Vein endothelial cell (primary cell): ENCODE results near the genes ERLIN1 and SEMA4G.

- CAGE, long polyA plus RNA = no peak
Measured at GRCh38 chr10:97796563-97797093, 24.8 kb upstream of the SFRP5 start.

DNA sequence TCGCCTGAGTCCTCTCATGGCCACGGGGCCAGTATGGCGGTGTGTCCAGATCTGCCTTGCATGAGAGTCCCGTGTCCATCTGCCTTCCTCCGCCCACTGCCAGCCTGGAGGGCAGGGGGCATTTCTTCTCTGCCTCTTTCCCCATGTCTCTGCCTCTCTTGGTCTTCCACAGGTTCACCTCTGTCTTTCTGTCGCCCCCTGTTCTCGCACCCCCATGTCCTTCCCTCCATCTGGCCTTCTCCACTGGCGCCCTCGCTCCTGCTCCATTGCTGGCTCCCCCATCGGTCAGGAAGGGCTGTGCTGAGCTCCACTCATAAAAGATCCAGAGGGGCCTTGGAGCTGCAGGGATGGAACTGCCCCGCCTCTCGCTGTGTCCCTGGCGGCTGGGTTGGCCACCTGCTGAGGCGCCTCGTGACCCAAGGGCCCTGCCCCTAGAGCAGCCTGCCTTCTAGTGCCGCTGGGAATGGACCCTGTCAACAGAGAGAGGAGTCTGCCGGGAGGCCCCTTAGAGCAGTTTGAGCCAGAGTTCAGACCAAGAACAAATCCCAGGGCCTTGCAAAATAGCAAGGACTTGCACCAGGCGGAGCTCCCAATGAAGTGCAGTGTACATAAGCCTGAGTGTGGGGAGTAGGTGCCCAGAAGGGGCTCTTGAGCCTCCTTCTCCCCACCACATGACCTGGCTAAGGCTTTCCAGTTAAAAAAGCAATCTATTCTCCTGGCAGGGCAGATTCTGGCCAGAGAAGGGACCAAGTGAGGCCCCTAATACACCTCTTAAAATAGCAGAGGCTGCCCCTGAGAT lies 42.0 kb downstream of the GOLGA7B start:
- CAGE, long polyA plus RNA = no peak

DNA sequence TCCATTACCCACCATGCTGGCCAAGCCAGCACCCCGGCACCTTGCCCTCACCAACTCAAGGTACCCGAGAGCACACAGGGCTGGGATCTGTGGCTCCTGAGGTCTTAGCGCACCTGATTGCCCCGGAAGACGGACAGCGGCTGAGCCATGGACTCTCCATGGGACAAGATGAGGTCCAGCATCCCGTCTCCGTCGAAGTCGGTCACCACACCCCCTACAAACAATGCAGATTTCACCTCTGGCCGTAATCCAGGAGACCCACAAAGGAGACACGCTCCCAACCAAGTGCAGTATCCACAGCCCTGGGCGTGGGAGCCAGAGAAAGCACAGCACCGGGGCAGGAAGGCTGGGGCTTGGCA lies 46.1 kb downstream of the GOLGA7B start:
- CAGE, long polyA plus RNA = start-site peak on the minus strand centred at position 182 of the sequence, 46 bp wide, 27 and 12 reads in 2 replicates

GRCh38 chr10:98235328-98235557 lies 32.8 kb downstream of the LOXL4 start:
- CAGE, long polyA plus RNA = no peak

- CAGE, long polyA plus RNA = no peak
Measured at GRCh38 chr10:98243805-98244466, 24.1 kb downstream of the LOXL4 start.

DNA sequence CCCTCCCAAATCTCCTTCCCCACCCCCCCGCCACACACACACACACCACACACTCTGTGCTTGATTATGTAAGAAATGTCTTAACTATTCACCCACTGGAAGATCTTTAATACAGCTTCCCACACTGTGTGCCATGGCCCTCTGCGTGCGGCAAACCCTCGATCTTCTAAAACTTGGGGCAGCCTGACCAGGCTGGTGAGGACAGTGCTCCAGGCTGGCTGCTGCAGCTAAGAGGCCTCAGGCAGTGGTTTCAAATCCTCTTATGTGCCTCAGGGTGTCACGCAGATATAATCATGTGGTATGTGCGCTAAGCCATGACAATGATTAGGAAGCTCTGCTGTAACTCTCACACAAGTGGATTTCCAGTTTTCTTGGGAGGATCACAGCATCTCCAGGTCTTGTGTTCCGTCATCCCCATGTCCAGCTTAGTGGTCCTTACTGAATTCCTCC lies 2.5 kb downstream of the HPS1 start:
- CAGE, long polyA plus RNA = no peak

- CAGE, long polyA plus RNA = no peak
Measured at GRCh38 chr10:98457753-98458235, 11.1 kb upstream of the HPS1 start.

GRCh38 chr10:99426665-99427181 lies 3.7 kb downstream of the GOT1 start:
- CAGE, long polyA plus RNA = no peak

DNA sequence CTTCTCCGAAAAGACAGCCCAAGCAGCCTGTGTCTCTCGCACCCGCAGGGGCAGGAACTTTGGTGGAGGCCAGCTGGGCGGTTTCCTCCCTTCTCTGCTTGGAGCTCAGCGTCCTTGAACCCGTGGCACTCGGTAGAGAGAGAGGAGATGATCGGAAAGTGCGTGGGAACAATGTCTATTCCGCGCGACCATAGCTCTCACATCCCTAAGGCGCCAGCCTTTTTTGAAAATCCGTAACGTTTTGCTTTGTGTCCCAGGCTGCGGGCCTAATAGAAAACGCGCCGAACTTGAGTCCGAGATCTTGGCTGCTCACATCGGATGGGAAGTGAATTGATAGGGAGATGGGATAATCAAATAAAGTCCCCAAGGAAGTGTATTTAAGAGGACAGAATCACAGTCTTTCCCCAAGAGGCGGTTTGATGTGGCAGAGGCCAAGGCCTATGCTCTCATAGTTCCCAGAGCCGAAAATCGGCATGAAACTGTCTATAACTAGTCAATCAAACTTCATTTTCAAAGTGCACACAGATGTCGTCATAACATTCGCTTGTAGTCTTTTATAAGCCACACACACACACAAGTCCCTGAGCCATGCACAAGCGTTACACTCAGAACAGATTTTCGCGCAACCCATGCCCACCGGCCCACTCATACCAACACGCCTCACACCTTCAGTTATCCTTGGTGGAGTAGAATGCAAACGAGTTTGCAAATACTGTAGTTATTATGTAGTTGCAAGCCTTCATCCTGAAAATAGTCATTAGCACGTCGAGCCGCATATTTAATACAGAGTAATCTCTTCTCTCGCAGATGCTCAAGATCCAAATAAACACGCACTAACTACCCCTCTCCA lies 1.4 kb downstream of the NKX2-3 start:
- CAGE, long polyA plus RNA = no peak

DNA sequence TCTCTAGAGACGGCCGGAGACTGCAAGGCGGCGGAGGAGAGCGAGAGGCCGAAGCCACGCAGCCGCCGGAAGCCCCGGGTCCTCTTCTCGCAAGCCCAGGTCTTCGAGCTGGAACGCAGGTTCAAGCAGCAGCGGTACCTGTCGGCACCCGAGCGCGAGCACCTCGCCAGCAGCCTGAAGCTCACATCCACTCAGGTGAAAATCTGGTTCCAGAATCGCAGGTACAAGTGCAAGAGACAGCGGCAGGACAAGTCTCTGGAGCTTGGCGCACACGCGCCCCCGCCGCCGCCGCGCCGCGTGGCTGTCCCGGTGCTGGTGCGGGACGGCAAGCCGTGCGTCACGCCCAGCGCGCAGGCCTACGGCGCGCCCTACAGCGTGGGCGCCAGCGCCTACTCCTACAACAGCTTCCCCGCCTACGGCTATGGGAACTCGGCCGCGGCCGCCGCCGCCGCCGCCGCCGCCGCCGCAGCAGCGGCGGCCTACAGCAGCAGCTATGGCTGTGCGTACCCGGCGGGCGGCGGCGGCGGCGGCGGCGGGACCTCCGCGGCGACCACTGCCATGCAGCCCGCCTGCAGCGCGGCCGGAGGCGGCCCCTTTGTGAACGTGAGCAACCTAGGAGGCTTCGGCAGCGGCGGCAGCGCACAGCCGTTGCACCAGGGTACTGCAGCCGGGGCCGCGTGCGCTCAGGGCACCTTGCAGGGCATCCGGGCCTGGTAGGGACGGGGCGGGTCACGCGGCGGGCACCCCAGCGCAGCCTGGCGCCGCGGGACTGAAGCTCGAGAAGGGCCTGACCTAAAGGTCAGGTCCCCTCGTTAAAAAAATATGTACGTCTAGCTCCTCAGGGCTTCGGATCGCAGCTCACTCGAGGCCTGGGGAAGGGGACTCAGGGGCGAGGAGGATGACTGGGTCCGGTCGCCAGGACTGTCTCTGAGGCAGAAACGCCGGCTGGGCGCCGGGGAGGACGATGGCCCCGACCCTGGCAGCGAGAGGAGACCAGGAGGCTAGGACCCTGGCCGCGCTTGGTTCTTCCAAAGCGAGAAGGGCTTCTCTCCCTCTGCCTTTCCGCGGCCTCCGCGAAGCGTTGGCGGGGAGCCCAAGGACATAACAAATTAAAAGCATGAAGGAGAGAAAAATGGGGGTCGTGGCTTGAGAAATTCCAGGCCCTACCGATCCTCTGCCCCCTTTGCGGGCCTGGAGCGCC lies 2.7 kb downstream of the NKX2-3 start:
- CAGE, long polyA plus RNA = no peak

GRCh38 chr10:99620640-99621179 lies 471 bp upstream of the SLC25A28 start:
- CAGE, long polyA plus RNA = no peak

DNA sequence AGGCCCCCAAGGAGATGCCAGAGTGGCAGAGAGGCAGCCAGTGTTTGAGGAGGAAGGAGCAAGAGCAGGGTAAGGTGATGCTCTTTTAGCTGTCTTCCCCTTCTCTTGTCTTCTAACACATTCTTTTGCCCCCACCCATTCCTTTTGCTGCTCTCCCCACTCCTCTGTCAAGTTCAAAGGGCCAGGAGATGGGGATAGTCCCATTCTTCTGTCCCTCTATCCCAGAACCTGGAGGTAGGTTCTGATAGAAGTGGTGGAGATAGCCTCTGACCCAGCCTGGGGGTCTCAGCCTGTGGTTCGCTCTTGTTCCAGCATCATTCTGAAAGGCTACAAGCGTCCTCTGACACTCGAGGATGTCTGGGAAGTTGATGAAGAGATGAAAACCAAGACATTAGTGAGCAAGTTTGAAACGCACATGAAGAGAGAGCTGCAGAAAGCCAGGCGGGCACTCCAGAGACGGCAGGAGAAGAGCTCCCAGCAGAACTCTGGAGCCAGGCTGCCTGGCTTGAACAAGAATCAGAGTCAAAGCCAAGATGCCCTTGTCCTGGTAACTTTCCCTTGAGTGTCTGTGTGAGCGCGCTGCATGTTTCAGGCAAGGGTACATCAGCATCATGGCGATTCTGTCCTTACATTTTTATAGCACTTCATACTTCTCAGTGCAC lies 14.5 kb downstream of the ABCC2 start:
- CAGE, long polyA plus RNA = no peak

DNA sequence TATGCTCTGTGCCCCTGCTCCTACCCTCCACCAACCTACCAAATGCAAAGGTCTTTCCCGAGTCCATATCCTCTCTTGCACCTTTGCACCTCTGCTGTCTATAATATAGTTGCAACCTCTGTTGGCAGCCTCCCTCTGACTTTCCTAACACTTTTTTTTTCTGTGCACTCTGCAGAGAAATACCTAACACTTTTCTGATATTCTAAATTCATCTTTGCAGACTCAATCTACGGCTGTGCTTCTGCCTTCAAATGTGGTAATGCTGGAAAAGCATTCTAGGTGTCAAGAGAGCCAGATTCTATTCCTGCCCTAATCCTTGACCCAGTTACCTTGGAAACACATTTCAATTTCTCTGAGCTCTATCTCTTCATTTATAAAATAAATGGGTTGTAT lies 84.8 kb downstream of the DNMBP start:
- CAGE, long polyA plus RNA = no peak

DNA sequence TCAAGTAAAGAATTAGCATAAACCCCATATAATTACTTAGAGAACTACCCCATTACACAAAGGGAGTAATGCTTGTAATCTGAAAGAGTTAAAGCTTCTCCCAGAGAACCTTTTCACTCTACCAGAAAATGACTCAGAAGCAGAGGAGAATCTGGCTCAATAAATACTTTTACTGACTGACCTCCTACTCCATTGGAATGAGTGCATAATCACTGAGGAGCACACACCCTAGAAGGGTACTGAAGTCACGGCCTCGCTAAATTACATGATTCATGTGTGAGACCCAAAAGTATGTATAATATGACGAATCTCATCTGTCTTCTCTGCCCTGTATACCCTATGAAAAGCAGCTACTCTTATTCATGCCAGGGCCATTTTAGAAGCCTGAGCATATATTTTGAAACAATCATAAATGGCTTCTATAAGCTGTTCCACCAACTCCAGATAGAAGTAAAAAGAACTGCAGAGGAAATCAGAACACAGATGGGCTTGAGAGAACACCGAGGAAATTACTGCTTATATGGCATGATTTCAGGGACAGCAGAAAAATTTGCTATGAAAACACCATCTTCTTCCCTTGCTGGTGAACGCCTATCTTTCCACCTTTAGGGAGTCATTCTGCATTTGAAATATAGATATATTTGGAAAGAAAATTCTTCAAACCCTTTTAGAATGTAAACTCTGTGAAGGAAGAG lies 32.6 kb downstream of the DNMBP start:
- CAGE, long polyA plus RNA = no peak

- CAGE, long polyA plus RNA = no peak
Measured at GRCh38 chr10:100038604-100039096, 28.9 kb upstream of the DNMBP start.

DNA sequence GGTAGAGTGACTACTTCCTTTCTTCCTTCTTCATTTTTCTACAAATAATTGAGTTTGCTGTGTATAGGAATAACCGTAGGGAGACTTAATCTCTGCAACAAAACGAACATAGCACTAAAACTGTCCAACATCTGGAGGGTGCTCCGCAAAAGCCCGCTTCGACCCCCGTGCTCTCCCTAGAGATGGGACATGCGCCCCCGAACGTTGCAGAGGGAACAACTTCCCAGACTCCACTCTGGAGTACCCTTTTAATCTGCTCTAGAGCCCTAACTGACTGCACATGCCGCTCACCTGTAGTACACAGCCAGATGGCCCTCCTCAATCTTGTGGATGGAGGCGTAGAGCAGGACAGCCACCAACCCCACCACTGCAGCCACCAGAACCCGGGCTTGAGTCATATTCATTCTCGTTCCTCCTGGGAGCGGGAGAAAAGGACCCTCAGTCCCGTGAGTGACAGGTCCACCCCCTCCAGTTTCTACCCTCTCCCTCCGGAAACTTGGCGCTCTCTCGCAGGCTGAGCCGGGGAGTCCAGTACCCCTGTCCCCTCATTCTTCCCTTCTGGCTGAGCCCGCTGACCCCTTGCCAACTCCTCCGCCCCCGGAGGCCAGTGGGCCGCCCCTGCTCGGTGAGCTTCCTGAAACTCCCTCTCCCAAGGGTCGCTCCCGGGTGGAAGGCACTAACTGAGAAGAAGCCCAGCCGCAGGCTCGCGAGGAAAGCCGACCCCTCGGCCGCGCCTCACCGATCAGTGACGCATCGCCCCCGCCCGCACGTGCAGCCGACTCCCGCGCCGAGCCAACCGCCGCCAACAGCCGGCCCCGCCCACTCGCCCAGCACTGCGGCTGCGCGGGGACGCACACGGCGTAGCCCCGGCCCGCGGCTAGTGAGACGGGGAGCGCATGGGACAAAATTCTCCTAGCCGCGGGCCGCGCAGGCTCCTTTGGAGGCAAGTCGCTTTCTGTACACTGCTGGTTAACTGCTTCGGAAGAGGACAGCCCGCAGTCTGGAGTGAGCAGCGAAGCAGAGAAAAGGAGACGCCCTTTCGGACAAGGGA lies at the start of gene ERLIN1:
Gene ERLIN1 (minus strand): TSS at position 807 of the 1,051 bp plus-strand sequence.
- CAGE, long polyA plus RNA = no peak

- CAGE, long polyA plus RNA = no peak
Measured at GRCh38 chr10:100339215-100339764, 7.7 kb upstream of the SCD start.

DNA sequence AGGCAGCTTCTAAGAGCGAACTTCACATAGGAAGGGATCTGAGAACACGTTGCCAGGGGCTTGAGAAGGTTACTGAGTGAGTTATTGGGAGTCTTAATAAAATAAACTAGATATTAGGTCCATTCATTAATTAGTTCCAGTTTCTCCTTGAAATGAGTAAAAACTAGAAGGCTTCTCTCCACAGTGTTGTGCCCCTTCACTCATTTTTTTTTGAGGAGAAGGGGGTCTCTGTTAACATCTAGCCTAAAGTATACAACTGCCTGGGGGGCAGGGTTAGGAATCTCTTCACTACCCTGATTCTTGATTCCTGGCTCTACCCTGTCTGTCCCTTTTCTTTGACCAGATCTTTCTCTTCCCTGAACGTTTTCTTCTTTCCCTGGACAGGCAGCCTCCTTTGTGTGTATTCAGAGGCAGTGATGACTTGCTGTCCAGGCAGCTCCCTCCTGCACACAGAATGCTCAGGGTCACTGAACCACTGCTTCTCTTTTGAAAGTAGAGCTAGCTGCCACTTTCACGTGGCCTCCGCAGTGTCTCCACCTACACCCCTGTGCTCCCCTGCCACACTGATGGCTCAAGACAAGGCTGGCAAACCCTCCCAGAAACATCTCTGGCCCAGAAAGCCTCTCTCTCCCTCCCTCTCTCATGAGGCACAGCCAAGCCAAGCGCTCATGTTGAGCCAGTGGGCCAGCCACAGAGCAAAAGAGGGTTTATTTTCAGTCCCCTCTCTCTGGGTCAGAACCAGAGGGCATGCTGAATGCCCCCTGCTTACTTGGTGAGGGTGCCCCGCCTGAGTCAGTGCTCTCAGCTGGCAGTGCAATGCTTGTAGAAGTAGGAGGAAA lies 15.4 kb downstream of the SCD start:
- CAGE, long polyA plus RNA = no peak

DNA sequence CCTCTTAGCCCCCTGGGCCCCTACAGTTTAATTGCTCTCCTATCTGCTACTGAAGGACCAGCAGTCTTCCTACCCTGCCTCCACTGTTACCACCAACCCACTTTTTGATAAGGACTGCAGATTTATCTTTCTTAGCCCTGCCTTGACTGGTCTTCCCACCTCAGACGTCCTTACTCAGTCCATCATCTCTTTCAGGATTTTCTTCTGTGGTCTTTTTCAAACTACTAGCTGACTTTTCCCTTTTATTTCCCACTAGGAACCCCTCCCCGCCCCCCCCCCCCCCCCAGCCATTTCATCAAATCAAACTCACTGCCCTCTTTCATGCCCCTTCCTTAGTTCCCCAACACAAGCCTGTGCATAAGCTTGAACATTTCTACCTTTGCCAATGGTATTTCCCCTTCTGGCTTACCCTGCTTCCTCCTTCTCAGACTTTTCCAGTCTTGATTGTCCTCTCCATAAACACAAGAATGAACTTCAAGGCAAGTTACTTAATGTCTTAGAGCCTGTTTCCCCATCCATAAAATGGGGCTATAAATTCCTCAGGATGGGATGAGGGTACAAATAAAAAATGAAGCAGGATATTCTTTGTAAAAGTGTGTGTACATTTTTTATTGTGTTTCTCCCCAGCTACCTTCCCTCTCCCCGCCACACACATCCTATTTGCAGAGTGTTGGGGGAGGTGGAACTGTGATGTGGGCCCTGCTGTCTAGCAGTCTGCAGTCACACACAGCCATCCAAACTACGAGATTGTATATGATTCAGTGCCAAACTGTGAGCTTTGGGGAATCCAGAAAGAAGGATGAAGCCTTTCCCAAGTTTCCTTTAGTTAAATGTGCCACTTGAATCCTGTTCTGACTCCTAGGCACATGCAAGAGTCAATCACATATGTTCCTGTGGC lies 1.5 kb upstream of the SEMA4G start:
- CAGE, long polyA plus RNA = no peak

DNA sequence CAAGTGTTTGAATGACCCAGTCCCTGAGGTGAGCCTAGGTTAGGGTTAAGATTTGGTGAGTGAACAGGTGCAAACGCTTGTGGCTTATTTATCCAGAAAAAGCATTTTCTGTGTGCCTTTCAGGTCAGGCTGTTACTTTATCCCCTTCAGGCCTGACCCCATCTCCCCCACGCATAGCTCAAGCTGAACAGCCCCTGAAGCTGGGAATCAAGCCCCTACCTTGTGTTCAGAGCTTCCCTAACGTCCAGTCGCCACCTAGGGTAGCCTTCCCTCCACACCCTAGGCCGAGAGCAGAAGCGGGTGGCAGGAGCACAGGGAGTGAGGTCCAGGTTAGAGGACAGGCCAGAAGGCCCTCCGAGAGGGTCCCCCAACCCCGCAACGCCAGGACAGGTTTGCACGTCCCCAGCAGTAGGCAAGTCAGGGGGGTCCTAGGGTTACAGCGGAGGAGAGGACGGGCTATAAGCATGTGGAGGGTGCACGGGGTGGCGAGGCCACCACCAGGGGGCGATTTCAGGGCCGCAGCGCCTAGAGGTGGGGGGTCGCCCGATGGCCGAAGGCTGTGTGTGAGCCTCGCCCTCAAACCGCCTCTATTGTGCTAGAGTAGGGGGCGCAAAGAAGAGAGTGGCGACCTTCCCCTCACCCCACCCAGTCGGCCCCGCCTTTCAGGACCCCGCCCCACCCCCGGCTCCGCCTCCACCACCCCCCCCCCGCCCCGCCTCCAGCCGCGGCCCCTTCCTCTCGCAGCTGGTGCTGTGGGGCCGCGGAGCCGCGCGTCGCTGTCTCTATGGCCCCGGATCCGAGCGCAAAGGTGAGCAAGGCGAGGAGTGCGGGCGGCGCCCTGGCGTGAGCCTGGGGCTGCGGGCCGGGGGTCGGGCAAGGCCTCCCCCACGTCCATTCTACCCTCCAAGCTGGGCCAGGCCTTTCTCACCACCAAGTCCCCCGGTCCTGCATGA lies at the start of gene SEMA4G:
Gene SEMA4G (plus strand): TSS at position 721 of the 953 bp plus-strand sequence.
- CAGE, long polyA plus RNA = no peak